Type B pancreatic cell (in vitro differentiated cells): ENCODE measurements around a stretch of chr5.

- PRO-cap = no peak
These were observed 198.3 kb upstream of the FBN2 start for GRCh38 chr5:128736271-128736849.

DNA sequence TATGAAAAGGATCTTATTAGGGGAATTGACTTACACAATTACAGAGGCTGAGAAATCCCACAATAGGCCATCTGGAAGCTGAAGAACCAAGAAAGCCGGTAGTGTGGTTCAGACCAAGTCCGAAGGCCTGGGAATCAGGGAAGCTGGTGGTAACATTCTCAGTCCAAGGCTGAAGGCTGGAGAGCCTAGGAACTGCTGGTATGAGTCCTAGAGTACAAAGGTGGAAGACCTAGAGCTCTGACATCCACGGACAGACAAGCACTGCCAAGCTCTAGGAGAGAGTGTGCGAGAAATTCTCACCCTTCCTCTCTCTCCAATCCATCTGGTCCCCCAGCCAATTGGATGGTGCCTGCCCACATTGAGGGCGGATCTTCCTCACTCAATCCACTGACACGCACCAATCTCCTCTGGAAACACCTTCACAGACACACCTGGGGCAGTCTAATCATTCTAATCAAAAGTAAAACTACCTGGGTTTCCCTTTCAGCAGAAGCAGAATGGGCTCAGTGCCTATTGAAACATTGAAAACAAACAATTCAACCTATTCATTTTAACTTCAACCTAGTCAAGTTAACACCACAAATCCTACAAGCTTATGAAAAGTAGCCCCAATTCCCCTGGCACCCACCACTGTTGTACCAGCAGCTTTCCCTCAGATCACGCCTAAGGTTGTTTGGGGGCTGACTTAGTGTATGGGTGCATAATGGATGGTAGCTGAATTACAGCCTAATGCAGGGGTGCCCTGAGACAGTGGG is 19.6 kb upstream of the ADAMTS19 start:
- PRO-cap = no peak

GRCh38 chr5:129461987-129462627 is 2.0 kb downstream of the ADAMTS19 start:
- PRO-cap = no peak

- PRO-cap = no peak
These were observed 36.2 kb downstream of the ADAMTS19 start for GRCh38 chr5:129496294-129496796.

GRCh38 chr5:131262831-131263195 is 1.0 kb upstream of the CDC42SE2 start:
- PRO-cap = no peak

DNA sequence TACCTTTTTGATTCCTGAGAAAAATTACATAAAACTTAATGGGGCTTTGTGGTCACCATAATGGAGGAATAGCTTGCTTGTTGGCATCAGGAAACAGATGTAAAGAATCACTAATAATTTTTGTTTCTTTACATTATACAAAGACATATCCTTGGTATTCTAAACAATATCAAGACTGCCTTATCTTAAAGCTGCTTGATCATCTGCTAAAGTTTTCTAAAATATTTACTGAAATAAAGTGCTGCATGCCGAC is 98.4 kb downstream of the CDC42SE2 start:
- PRO-cap = no peak

GRCh38 chr5:131635279-131636288 is 555 bp upstream of the RAPGEF6 start:
- PRO-cap = bidirectional peak, plus-strand start at chr5:131635398, minus-strand start at chr5:131635199; bidirectional peak, plus-strand start at chr5:131635838, minus-strand start at chr5:131635834; unidirectional peak, minus-strand start at chr5:131635917; bidirectional peak, plus-strand start at chr5:131636029, minus-strand start at chr5:131635917; bidirectional peak, plus-strand start at chr5:131636337, minus-strand start at chr5:131636155

DNA sequence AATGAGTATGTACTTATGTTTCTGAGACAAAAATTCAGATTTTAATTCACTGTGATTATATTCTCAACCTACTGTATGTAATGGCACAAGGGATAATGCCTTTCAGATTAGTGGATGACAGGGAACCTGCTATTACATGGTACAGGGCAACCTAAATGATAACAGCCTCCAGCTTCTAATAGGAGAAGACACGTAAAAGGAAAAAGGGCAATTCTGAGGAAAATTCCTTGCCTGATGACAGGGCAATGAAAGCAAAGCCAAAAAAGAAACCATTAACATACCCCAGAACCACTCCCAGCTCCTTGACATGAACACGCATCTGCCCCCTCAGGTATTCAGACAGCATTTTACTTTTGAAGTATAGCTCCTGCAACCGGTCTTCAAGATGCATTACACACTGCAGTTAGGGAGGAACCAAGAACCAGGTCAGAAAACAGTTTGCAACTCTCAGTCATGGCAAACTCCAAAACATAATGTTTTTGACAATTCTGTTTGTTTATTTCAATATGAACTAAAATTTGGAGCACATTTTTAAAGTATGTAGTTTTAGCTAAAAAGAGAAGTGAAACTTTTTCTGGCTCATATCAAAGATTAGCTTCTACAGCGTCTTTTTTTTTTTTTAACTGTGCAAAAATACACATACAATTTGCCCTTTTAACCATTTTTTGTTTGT is 11.9 kb upstream of the RAPGEF6 start:
- PRO-cap = no peak

GRCh38 chr5:131747658-131748080 is 49.1 kb downstream of the FNIP1 start:
- PRO-cap = no peak

- PRO-cap = no peak
These were observed 30.7 kb downstream of the FNIP1 start for GRCh38 chr5:131765959-131766577.

DNA sequence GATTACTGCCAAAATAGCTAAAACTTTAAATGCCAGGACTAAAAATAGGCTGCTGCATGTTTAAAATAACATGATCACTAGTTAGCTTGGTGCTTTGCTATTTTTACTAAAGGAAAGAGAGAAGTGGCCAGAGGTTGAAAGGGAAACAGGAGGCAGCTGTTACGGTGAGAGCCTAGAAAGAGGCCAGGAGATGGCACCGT is 14.0 kb upstream of the FNIP1 start:
- PRO-cap = no peak

DNA sequence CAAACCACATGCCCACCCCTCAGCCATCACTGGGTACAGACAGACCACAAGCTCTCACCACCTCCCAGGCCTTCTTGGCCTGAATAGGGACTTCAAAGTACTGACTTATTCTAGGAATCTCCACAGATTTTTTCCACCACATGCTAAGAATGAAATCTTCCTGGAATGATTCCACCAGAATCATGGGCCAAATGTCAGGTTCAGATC is 28.3 kb downstream of the ACSL6 start:
- PRO-cap = no peak

- PRO-cap = bidirectional peak, plus-strand start at chr5:132266068, minus-strand start at chr5:132265837
These were observed 8.2 kb downstream of the PDLIM4 start for GRCh38 chr5:132265536-132266292.

GRCh38 chr5:132273979-132274477 is 16.5 kb downstream of the PDLIM4 start:
- PRO-cap = no peak

DNA sequence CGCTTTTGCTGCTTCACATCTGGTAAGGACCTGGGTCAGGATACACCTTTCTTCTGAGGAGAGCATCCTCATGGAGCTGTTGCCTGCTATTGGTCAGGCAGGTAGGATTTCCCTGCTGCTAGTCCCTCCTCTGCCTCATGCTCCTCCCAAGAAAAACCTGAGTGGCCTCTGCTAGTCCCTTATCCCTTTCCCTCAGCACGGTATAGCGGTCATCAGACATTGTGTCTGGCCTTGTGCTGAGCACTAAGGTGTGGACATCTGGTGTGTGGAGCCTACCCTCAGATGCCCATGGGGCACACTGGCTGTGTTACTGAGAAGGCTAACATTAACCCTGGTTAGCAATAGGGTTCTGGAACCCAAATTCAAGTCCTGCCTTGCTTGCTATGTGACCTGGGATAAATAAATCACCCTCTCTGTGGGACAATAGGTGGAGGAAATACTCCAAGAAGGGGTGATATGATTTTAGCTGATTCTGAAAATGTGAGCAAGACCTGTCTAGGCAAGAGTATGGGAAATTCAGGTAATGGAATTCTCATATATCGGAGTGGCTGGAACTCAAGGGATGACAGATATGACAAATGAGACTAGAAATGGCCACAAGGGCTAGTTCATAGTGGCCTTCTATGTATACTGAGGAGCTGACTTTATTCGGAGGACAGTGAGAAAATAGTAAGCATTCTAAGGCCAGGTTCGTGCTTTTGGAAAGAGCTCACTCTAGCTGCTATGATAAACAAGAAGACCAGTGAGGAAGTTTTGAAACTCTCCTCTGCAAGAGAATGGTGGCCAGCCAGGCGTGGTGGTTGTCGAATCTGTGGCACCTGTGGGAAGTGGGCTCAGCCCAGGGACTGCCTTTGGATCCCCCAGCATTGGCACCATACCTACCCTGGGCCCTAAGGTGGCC is 1.8 kb downstream of the SLC22A4 start:
- PRO-cap = no peak

- PRO-cap = unidirectional peak, plus-strand start at chr5:132390628
These were observed 21.1 kb downstream of the SLC22A5 start for GRCh38 chr5:132390464-132391207.

DNA sequence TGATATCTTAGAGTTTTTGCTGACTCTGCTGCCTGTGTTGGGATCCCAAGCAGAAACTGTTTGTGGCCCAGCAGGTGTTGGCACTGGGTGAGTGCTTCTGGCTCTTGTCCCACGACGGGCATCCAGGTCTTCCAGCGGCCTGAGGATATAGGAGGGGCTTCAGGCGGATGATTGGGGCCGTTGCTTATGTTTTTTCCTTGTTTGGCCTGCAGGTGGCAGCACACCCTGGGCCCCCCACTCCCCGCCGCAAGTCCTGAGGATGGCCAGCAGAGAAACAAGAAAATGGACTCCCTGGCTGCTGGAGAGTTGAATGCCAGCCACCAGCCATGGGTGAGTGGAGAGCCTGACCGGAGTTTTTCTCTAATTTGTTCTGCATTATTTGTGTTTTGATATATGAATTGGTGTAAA is 50.1 kb downstream of the SLC22A5 start:
- PRO-cap = no peak

DNA sequence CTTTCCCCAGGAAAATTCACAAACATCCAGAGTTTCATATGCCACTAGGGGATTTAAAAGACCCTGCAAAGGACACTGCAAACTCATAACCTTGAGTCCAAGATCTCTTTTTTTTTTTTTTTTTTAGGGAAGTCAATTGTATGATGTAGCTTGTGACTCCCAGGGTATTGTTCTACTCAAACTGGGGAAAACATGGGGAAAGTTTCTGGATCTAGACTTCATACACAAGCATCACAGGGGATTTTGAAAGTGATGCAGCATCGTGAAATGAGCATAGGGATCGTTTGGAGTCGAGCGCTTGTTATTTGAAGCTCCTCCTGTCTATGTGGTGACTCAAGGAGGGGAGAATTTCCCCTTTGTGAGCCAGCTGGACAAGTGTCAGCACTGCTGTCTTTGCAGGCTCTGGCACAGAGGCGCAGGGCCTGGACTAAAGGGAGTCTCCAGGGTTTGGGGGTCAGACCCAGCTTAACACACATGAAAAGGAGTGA is 51.2 kb downstream of the IRF1 start:
- PRO-cap = no peak

GRCh38 chr5:132440209-132440873 is 50.2 kb downstream of the IRF1 start:
- PRO-cap = no peak

DNA sequence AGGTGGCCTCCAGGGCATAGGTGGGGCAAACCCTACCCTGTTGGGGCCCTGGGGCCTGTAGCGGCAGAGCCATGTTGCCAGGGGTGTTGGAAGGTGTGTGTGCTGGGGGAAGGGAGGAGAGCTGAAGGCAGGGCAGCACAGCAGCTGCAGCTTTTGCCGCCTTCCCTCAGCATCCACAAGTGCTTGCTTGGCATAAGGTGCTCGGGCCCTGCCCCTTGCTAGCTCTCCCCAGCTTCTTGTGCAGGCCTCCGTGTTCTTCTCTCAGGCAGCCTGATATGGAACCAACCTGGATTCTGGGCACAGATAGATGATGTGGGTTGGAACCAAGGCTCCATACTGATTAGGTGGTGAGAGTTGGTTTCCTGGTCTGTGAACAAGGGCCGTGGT is 12.7 kb downstream of the IRF1 start:
- PRO-cap = no peak